Measurements from ENCODE around the gene H3-3A.

GRCh38 chr1:225468232-225468690 is 40.4 kb upstream of the LBR start:
- PRO-cap, 2 experiments: no peak in any of the 2 experiments

DNA sequence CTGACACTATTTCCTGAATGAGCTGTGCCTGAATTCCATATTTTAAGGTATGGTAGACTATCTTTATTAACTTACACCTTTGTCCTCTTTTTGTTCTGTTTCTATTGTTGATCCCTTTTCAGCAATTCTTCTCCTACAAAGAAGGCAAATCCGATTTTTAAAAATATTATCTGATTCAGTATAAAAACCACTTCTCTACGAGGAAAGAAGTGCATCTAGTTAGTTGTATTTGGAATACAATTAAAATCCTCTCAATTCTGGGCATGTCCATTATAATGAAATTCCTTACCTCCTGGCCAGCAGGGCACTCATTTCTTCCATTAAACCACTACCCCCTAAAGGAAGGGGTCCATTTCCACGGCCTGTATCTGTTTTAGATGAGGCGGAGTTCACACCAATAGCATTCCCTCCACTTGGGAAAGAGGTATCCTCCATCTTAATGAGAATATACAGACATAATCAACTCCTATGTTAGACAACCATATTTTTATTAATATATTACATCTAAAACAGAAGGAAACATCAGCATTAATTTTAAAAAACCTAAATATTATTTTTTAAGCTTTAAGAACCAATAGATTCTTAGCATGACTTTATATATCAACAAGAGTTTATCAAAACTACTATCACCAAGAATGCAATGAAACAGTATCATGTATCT is 84.9 kb upstream of the LBR start:
- PRO-cap, 2 experiments: no peak in any of the 2 experiments

GRCh38 chr1:225691208-225691717 is 38.3 kb upstream of the ENAH start:
- PRO-cap, 2 experiments: no peak in any of the 2 experiments

GRCh38 chr1:225810707-225811529 is 994 bp downstream of the EPHX1 start:
- PRO-cap, 2 experiments: no peak in any of the 2 experiments

- PRO-cap, 2 experiments: no peak in any of the 2 experiments
Measured at GRCh38 chr1:225844961-225845733, 35.2 kb downstream of the EPHX1 start.

GRCh38 chr1:225846006-225847197 is 35.8 kb downstream of the TMEM63A start:
- PRO-cap, 2 experiments: no peak in any of the 2 experiments

- PRO-cap, 2 experiments: no peak in any of the 2 experiments
Measured at GRCh38 chr1:225855870-225856310, 26.3 kb downstream of the TMEM63A start.

DNA sequence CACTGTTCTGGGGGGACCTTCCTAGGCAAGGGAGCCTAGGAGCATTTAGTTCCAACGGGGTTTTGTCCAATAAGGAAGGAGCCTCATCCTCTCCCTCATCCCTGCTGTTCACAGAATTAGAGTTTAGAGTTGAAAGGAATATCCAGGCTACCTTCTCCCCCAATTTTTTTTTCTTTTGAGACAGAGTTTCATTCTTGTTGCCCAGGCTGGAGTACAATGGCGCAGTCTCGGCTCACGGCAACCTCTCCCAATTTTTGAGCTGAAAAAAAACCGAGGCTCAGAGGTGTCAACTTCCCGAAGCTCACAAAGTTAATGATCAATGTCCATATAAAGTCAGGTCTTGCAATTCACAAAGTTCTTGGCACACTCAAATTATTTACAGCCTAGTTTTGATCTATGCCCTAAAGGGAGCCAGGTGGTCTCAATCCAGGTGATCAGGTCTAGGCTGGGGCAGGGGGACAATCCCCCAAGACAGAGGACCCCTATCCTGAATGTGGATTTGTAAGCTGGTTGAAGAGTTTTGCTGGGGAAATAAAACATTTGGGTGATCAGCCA is 788 bp upstream of the LEFTY1 start:
- PRO-cap, 2 experiments: peak in 2 of 2 experiments; most common minus-strand start position 256 of the sequence (in 2)

DNA sequence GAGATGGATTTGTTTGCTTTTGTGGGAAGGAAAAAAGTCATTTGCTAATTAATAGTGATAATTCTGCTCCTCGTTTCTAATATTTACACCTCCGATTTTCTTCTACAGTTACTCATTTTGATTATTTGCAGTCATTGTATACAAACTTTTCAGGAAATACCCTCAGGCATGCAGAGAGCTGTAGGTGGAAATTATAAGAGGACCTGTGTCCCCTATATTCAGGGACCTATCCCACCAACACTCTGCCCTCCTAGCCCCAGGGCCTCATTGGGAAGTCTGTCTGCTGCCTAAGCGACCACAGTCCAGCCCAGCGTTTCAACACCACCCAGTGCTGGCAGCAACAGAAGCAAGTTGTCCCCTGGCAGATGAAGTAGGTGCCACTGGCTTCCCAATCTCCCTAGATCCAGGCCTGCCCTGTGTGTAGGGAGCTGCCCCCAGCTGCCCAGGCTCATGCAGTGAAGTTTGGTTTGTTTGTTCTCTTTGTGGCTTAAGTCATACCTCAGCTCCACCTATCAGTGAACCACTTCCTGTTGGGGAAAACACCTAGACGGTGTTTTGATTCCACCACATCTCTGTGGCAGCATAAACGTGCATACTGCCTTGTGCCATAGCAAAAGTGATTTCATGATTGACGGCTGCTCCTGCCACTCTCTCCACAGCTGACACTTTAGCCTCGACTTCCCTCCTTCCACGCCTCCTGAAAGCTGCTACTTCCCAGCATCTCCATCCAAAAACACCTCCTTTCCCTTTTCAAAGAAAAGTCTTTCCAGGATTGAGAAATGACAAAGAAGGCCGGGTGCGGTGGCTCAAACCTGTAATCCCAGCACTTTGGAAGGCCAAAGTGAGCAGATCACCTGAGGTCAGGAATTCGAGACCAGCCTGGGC is 8.1 kb upstream of the LEFTY1 start:
- PRO-cap, 2 experiments: peak in 2 of 2 experiments; most common plus-strand start position 569 of the sequence (in 1); most common minus-strand start position 452 of the sequence (in 2)

DNA sequence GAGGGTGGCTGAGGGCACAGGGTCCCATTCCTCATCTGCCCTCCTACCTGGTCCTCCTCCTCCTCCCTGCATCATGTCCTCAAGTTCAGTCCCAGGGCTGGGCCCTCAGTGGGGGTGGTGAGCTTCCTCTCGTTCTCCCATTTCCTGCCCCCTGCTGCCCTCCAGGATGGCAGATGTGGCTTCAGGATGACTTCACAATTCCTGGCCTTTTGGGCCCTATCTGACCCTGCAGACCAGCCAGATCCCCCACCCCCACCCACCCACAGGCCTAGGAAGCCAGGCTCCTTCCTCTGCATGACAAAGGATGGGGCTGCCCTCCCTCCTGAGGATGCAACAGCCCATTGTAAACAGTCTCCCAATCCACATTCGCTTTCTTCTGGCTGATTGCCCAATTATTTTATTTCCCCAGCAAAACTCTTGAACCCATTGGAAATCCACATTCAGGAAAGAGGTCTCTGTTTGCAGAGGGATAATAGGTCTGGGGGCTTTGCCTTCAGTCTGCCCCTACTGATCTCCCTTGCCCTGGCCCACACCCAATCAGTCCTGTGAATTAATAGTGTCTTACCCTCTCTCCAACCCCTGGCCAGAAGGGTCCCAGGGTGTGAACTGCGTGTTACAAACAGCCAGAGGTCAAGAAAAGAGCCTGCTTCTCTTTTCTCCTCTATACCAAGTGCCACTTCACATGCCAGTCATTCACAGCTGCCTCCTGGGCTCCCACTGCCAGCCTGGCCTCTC is 10.4 kb upstream of the LEFTY1 start:
- PRO-cap, 2 experiments: no peak in any of the 2 experiments

GRCh38 chr1:225970386-225970929 is 28.7 kb downstream of the SDE2 start:
- PRO-cap, 2 experiments: no peak in any of the 2 experiments

DNA sequence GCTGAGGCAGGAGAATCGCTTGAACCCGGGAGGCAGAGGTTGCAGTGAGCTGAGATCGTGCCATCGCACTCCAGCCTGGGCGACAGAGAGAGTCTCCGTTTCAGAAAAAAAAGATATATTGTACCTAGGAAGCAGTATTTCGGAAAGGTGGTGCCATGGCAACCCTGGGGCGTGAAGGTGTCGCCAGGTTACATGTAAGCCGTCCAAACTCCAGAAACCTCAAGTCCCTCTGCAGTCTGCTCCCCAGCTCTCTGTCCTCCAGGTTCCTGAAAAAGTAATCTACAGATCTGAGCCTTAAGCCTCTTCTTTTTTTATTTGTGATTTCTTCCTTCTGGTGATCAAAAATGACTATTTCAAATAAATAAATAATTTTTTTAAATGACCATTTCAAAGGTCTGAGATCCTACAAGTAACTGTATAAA is 1.6 kb upstream of the SDE2 start:
- PRO-cap, 2 experiments: no peak in any of the 2 experiments

- PRO-cap, 2 experiments: peak in 2 of 2 experiments; most common plus-strand start chr1:226062718 (in 1)
Measured at GRCh38 chr1:226062595-226062918, at the start of gene H3-3A. H3-3A (plus strand) TSS chr1:226062716.

GRCh38 chr1:226073072-226074440 is 11.0 kb downstream of the H3-3A start:
- PRO-cap, 2 experiments: no peak in any of the 2 experiments

DNA sequence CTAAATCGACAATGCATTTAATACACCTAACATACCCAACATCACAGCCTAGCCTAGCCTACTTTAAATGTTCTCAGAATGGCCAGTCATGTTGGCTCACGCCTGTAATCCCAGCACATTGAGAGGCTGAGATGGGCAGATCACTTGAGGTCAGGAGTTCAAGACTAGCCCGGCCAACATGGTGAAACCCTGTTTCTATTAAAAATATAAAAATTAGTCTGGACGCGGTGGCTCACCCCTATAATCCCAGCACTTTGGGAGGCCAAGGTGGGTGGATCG is 14.5 kb downstream of the H3-3A start:
- PRO-cap, 2 experiments: no peak in any of the 2 experiments

GRCh38 chr1:226154423-226155087 is 32.0 kb downstream of the ACBD3 start:
- PRO-cap, 2 experiments: no peak in any of the 2 experiments

- PRO-cap, 2 experiments: no peak in any of the 2 experiments
Measured at GRCh38 chr1:226185994-226186605, 441 bp downstream of the ACBD3 start.

- PRO-cap, 2 experiments: no peak in any of the 2 experiments
Measured at GRCh38 chr1:226209198-226210045, 14.0 kb upstream of the MIXL1 start.

GRCh38 chr1:226353411-226354027 is 44.6 kb upstream of the LIN9 start:
- PRO-cap, 2 experiments: no peak in any of the 2 experiments

DNA sequence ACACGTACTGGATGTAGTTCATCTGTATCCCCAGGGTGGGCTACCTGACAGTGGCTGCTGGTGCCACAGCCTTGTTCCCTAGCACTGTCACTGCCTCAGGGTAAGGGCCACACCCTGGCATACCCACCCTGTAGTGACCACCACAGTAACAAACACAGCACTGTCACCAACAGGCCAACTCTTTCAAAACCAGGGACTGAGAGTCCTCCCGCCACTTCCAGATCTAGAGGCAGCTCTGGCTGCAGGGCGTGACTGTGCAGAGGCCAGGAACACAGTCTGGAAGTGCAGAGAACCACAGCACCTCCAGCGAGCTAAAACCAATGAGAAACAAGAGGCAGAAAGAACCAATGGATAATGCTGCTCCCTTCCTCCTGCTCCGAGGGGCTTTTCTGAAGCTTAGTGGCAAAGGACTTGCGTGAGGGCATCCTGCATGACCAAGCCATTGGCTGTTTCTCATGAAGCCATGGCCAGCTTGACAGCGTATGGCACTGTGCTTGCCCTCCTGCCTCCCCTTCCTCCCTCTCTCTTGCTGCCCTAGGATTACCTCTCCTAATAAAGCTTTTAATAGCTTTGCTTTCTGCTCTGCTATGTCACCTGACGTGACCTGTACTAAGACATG is 7.3 kb downstream of the PARP1 start:
- PRO-cap, 2 experiments: no peak in any of the 2 experiments

Measured in Colon Carcinoma Metastatic in the Lung (tissue), 2 donors.